A375 (cell line): ENCODE results near the gene ITPKA.

DNA sequence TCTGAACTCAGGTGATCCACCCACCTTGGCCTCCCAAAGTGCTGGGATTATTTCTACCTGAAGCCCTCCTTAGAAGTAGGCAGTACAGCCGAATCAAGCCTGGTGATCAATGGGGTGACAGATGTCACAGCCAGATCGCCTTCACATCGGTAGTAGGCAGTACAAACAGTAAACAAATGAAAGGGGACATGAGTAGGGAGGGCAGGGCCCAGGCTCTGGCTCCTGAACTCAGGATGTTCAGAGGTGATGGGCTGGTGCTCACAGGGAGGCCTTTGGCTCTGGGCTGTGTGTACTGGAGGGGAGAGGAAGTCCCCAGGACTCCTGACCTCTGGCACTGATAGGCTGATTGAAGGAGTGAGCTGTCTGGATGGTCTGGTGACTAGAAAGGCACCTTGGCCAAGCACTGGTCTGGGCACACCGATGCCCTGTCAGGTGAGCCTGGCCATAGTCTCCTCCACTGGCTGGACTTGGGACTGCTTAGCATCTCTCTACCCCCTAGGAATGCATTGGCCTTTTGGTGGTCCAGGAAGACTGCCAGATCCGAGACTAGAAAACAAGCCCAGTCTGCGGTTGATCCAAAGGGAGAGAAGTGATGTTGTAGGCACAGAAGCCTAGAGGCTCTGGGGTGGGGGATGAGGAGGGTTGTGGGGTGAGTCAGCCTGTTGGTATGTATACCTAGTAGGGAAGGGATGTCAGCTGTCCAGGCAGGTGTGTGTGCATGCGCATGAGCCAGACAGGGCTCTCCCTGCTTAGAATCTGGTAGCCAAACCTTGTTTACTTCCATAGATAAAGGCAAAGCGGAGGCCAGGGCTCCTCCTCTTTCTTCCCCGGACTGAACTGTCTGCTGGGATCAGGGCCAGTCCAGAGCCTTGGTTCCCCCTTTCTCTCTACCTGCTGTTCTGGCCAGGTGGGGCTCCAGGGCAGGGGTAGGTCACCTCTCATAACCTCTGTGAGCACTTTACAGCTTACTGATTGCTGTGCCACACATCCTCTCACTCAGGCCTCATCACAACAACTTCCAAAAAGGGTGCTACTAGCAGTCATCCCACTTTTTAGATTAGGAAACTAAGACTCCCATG is 1.9 kb downstream of the SPINT1 start:
- RAMPAGE, long total RNA: no peak

DNA sequence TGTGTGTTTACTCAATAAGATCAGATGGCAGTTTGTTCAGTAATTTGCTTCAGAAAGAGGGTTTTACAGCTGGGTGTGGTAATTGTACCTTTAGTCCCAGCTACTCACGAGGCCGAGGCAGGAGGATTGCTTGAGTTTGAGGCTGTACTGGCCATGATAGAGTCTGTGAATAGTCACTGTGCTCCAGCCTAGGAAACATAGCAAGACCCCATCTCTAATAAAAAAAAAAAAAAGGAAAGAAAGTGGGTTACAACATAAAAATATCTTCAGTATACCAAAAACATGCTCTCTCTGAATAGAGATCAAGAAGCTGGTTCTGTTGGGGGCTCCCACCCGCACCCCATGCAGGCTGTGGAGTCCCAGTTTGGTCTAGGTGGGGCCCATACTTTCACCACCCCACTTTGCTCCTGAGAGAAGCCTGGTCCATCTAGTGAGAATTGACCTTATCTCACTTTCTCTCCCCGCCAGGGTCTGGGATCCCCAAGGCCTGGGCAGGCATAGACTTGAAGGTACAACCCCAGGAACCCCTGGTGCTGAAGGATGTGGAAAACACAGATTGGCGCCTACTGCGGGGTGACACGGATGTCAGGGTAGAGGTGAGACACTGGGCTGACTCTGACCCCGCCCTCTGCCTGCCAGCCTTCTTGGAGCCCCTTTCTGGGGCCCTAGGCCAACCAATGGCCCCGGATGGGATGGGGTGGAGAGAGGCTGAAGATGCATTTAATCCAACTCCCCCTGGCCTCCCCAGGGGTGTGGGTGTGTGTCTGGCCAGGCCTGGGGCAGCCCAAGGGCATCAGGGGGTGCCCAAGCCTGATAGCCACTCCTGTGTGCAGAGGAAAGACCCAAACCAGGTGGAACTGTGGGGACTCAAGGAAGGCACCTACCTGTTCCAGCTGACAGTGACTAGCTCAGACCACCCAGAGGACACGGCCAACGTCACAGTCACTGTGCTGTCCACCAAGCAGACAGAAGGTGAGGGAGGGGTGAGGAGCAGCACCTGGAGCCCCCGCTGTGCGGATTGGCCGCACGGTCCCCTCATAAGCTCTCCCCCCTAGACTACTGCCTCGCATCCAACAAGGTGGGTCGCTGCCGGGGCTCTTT is 9.2 kb downstream of the SPINT1 start:
- RAMPAGE, long total RNA: no peak

DNA sequence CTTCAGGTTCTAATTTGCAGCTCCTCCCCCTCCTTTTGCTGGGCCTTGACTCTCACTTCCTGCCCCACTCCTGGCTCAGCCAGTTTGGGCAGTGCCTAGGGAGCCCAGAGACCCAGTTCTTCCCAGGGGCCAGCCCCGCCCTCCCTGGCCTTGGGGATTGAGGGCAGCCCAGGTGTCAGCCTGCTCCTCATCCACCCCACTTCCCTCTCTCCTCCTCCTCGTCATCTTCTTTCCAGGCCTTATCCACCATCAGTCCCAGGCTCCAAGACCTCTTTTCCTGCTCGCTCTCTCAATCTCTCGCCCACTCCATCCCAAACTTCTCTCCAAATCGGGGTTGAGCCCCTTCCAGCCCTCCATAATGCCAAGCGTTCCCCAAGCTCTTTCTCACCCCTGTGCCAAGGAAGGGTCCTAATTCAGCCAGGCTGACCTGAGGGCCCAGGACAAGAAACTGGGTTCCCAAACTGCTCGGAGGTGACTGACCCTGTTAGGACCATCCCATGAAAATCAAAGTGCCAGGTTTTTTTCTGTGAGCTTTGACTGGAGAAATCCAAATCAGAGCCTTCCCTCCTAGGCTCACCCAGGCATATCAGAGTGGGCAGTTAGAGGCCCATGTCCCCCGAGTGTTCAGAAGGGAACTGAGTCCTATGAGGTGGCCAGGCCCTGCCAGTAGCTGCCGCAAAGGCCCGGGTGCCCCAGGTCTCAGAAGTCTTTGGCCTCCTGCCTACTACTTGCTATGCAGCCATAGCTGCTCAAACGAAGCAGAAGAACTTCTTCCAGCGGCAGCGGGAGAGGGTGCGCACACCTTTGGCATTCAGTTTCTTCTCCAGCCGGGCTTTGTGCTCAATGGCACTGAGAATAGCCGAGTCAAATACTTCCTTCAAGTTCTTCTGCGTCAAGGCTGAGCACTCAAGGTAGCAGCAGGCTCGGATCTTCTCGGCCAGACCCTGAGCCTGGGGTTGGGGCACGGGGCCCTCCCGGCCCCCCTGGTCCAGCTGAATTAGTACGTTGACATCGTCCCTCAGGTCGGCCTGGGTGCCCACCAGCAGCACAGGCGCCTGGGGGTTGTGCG is 1.4 kb downstream of the RHOV start:
- RAMPAGE, long total RNA: no peak

DNA sequence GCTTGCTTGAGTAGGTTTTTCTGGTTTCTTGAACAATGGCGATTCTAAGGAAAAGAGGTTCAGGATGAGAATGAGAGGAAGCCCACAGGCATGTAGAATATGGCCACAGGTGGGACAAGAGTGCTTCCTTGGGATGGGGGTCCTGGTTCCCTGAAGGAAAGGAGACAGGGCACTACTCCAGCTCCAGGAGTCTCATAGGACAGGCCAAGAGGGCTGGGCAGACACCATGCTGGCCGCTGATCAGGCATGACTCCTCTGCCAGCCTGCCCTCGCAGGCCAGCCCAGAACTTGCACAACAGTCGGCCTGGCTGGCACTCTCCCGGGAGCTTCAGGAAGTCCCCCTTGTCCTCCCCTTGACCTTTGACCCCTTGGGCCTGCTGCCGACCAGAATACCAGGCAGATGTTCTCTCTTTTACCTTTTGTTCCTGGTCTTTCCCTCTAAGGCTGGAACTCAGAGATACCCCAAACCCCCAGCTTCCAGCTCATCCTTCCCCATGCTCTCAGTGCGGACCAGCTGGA is 15.4 kb downstream of the VPS18 start:
- RAMPAGE, long total RNA: no peak

DNA sequence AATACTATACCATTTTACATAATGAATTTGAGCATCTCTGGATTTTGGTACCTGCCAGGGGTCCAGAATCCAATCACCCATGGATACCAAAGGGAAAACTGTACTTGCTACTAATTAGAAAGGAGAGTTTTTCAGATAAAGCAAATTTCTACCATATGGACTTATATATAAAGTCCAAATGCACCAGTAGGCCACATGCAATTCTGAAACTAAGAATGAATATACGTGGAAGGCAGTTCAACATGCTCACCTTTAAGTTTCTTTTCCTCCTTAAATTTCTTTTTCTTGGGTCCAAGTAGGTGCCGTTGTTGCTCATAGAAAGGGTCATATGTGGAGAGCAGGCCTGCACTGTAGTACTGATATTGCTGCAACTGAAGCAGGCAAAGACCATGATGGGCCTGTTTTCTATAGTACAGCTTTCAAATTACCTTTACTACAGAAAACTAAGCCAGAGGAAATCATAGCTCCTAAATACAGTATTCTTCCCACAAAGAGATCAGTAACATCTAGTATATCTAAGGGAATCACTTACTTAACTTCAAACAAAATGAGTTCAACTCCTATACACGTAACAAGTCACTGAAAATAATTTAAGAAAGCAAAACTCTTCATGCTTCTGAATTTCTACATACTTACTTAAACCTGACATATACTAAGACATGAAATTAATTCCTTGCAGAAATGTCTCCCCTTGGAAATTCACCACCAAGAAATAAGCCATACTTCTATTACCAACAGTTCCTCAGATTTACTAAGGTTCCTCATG is 28.6 kb downstream of the INO80 start:
- RAMPAGE, long total RNA: no peak

- RAMPAGE, long total RNA: no peak
These were observed 20.3 kb downstream of the INO80 start for GRCh38 chr15:41095453-41096540.

DNA sequence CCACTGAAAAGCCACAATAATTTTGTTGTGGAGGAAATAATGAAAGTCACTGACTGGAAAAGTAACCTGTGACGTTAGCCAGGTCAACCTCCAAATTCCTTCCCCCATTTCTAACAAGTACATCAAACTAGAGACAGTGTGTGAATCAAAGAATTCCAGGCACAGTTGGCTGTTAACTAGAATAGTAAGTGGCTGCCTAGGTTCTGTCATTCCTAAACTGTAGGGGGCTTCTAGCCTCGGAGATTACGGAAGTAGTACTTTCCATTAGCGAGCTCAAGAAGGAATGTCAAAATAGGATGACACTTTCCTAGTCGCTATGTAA is 1.1 kb downstream of the INO80 start:
- RAMPAGE, long total RNA: no peak

GRCh38 chr15:41256263-41257237 is 25.5 kb downstream of the CHP1 start:
- RAMPAGE, long total RNA: no peak

DNA sequence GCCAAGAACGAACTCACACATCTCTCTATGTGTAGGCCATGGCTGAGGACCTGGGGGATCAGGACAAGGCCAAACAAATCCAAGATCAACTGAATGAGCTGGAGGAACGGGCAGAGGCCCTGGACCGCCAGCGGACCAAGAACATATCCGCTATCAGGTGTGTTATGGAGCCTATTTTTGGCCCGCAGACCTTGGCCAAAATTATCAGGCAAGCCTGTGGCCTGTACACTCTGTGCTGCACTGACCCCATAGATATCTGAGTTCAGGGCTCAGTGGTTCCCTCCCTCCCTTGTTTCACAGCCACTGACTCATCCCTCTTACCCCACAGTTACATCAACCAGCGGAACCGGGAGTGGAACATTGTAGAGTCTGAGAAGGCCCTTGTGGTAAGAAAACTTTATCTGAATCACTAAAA is 16.5 kb upstream of the ITPKA start:
- RAMPAGE, long total RNA: no peak

DNA sequence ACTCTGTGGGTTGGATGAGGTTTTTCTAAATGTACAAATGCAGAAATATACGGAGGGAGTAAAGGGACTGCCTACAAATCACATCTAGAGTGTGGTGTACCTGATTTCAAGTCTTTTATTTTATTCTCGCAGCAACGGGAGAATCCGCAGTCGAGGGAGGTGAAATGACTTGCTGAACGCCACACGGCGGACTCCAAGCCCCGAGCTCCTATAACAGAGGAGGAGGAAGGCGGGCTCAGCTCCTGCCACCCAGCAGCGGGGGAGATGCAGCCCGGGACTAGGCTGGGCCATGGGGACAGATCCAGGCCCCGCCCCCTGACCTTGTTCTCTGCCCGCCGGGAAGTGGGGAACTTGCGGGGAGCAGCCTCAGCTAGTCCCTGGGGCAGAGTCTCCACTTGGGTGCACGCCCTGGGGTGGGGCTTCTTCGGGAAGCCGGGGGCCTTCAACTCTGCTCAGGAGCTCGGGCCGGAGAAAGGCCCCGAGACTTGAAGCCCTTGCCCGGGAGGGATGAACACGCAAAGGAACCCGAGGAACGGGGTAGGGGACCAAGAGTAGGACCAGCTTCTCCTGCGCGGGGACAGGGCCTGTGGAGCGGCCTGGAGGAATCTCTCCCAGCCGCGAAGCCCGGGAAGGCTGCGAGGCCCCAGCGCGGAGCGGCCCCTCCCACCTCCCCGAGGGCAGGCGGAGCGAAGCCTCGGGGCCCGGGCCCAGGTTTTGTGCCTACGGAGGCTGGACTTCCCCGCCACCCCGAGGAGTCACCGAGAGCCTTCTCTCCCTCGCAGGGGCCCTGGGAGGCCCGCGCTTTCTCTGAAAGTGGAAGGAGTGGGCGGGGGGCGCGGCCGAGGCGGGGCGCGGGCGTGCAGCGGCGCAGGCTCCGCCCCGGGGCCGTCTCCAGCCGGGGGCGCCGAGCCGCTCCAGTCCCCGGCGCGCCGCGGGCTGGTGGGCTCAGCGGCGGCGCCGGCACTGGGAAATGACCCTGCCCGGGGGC is at the start of gene ITPKA:
TSS of gene ITPKA (plus strand) at position 917 of the 988 bp plus-strand sequence.
- RAMPAGE, long total RNA: no peak

DNA sequence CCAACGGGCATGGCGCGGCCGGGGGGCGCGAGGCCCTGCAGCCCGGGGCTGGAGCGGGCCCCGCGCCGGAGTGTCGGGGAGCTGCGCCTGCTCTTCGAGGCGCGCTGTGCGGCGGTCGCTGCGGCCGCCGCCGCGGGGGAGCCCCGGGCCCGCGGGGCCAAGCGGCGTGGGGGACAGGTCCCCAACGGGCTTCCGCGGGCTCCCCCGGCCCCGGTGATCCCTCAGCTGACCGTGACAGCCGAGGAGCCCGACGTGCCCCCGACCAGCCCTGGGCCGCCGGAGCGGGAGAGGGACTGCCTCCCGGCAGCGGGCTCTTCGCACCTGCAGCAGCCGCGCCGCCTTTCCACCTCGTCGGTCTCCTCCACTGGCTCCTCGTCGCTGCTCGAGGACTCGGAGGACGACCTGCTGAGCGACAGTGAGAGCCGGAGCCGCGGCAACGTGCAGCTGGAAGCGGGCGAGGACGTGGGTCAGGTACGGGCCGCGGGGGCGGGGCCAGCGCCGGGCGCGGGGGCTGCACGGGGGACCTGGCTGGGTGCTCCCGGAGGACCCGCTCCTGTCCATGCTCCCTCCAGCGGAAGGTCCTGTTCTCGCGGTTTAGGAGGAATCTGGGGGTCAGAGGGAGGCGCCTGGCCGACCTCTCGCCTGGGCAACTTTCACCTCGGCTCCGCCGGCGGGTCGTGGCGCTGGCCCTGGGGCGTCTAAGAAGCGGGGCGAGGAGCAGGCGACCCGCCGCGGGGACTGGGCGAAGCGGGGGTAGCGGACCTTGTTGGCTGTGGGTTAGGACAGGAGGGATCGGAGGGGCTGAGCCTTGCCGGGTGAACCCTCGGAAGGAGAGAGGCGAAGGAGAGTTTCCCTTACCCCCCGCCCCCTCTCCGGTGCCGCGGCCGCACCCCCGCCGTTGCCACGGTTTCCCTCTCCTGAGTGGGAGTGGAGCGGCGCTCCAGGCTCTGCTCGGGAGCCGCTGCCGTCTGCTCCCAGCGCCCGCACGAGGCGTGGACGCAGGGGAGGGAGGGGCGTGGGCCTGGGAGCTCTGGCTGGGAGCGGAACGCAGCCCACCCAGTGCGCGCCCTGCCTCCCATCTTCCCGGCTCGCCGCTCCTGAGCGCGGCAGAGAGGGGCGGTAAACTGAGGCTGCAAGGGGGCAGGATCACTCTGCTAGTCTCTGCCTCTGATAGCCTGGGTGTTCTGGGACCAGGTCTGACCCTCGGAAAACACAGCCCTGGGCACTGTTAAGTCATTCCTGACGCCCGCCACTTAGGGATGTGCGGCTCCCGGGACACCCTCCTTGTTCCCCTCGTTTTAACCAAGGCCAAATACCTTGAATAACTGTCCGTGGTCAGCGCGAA is 744 bp downstream of the ITPKA start:
- RAMPAGE, long total RNA: no peak

GRCh38 chr15:41507850-41508497 is 5.7 kb downstream of the LTK start:
- RAMPAGE, long total RNA: no peak

- RAMPAGE, long total RNA: no peak
These were observed 1.1 kb downstream of the LTK start for GRCh38 chr15:41512470-41512928.

DNA sequence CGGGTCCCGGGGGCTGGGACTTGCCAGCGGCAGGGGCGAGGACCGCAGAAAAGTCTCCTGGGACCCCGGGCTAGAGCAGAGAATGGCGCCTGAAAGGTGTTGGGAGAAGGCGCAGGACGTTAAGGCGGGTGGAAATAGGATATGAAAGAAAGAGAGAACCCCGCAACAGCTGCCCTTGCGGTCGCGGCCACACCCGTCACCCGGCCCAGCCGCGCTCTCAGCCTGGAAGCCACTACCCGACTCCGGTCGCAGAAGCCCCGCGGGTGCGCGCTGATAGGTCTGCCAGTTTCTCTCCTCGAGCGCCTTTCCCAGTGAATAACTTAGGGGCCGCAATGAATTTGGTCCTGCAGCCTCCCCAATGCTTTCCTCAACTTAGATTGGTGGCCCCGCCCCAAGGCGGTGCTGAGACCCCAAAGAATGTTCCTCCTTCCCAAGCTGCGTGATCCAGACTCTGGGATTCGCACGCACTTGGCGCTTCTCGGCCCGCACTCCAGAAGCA is 546 bp downstream of the LTK start:
- RAMPAGE, long total RNA: no peak

DNA sequence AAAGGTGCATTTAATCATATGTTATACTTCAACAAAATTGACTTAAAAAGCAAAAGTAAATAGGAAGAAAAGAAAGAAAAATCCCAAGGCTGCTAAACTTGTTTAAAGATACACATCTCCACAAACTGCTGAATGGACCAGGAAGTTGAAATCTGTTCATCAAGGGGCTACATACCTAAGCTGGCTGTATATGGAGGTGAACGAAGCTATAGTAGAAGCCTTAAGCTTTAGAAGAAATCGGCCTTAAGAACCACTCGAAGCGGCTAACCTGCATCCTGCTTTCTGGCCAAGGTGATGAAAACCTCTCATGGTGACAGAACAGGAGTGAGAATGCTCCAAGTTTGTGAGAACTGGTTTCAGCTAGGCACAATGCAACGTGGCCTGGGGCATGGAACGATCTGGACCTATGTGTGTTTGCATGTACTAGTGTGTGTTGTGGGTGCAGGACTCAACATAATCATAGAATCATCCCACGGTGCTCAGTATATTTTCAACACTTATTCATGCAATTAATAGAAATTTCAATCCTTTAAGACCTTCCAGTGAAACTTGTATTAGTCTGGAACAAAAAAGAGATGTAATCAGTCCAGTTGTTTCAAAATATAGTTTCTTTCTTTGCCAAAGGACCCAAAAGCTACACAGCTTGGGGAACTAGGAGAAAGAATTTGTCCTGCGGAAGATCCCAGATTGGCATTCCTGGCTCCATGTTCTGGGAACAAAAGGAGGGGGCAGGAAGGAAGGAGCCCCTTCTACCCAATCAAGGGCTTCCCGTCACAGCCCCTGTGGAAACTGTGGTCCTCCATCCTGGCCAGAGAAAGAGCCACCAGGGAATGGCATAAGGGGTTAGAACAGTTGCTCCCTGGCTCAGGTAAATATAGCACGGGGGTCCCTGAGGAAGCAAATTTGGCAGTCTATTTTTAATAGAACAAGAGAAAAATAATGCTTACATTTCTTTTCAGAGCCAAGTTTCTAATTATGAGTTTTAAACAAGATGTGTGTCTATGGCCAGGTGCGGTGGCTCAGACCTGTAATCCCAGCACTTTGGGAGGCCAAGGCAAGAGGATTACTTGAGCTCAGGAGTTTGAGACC is 31.6 kb upstream of the SPTBN5 start:
- RAMPAGE, long total RNA: no peak

GRCh38 chr15:41937606-41938083 is 34.7 kb downstream of the EHD4 start:
- RAMPAGE, long total RNA: no peak

- RAMPAGE, long total RNA: no peak
These were observed 11.8 kb upstream of the VPS39 start for GRCh38 chr15:42219894-42220333.

- RAMPAGE, long total RNA: no peak
These were observed 631 bp downstream of the CAPN3 start for GRCh38 chr15:42359983-42360280.

DNA sequence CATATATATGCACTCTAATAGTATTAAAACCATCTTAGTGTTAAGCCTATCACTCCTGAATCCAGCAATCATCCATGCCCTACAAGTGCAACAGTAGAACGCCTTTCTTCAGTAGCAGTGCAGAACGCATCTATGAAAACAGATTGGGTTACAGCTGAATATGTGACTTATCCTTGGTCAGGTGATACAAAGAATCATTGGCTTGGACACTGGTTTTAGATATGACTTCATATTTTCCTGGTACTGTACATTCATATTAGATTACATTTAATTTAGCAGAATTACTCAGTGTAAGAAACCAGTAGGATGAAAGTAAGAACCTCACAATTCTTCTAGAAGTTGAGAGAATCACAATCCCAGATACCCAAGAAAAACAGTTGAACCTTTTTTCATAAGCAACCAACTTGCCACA is 43.3 kb downstream of the ZNF106 start:
- RAMPAGE, long total RNA: no peak

GRCh38 chr15:42581209-42581966 is 6.0 kb downstream of the STARD9 start:
- RAMPAGE, long total RNA: no peak